Hematopoietic multipotent progenitor cell (in vitro differentiated cells): ENCODE results near the genes DNAJB12 and P4HA1.

DNA sequence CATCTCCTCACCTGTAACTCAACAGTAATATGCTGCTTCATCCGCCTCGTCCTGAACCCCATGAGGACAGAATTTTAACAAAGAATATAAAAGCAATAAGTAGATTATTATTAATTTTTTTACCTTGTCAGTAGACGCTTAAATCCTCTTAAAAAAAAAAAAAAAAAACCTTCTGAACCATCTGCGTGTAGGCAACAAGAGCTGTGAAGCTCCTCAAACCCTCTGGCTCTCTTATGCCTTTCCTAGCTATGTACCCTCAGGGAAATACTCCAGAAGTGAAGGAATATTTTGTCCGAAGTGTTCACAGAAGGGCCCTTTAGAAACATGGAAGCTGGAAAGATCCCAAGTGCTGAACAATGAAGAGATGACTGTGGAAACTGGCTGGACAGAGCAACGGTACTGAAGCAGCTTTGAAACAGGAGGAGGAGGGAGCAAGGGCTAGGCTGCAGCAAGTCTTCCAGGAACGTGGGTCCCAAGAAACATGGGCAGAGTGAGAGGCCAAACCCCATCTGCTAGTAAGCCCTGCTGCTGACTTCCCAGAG lies 2.9 kb upstream of the PSAP start:
- CAGE, long polyA plus RNA: no peak

DNA sequence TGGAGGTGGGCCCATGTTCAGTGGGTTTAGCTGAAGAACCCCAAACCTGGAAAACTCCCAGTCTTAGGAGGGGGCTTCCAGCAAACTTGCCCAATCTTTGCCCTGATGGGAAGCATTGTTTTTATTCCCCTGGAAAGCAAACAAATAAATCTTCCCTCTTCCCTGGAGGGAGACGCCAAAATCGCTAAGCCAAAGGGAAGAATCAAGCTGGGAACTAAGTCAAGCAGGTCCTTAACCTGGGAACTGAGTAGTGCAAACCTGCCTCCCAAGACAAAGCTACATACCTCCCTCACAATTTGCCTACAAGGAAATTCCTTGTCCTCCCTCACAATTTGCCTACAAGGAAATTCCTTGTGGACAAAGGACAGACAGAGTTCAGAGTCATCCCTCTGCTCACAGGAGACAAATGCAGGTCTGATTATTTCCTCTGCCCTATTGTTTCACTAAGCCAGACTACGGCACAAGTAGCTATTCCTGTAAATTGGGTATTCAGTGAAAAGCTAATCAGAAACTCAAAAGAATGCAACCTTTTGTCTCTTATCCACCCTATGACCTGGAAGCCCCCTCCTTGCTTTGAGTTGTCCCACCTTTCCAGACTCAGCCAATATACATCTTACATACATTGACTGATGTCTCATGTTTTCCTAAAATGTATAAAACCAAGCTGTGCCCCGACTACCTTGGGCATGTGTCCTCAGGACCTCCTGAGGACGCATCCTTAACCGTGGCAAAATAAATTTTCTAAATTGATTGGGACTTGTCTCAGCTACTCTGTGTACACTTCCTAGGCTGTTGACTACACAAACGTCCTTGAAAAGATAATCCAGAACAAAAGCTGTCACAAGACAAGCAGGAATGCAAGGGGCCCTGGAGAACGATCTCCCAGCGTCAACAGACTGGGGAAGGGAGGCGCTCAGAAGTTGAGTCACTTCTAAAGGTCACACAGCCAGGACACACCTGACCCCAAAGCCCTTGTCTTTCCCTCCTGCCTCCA lies 50.3 kb downstream of the SPOCK2 start:
- CAGE, long polyA plus RNA: no peak

GRCh38 chr10:72065320-72065641 lies 23.1 kb downstream of the SPOCK2 start:
- CAGE, long polyA plus RNA: no peak

- CAGE, long polyA plus RNA: no peak
Observed at GRCh38 chr10:72089481-72090088, 1.2 kb upstream of the SPOCK2 start.

GRCh38 chr10:72098445-72099009 lies 10.2 kb upstream of the SPOCK2 start:
- CAGE, long polyA plus RNA: no peak

- CAGE, long polyA plus RNA: no peak
Observed at GRCh38 chr10:72134914-72135522, 46.7 kb upstream of the SPOCK2 start.

DNA sequence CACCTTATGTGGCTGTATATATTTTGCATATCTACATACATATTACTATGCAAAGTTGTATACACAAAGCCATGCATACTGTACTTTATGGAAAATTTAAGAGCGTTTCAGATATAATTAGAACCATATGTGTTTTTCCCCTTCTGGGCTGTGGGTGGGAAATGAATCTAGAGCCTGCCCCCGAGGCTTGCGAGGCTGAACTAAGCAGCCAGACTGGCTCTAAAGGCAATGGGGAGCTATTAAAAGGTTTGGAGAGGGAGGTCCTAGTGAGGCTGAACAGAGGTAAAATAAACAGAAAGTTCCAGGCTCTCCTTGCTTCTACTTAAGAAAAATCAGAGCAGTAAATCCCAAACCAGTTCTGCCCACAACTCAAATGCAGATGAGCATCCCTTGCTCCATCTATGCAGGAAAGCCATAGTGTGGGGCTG lies 14.2 kb upstream of the DDIT4 start:
- CAGE, long polyA plus RNA: no peak

DNA sequence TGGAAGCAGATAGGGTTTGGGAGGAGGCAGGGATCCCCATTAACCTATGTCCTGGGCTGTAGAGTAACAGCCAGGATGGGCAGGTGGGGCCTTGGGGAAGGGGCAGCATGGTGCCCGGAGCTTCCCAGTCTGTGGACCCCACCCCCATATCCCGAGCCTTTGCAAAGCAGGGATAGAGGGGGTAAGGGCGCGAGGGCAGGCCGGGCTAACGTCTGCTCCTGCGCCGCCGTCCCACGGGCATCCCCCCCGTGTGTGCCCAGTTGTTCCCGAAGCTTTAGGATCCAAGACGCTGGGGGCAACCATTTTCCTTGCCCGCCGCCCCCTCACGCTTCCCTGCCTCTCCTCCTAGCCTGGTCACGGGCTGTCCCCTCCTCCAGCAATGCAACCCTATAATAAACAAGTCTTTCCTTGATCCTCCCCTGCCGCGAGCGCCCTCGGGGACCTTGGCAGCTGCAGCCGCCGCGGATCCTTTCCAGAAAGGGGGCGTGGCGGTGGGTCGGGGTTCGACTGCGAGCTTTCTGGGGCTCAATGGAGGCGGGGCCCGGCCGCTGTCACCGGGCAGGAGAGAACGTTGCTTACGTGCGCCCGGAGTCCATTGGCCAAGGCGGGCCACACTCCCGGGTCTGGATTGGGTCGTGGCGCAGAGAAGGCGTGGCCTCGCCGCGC lies 369 bp upstream of the DDIT4 start:
- CAGE, long polyA plus RNA: no peak

- CAGE, long polyA plus RNA: no peak
Observed at GRCh38 chr10:72310149-72311060, 36.7 kb downstream of the DDIT4 start.

- CAGE, long polyA plus RNA: no peak
Observed at GRCh38 chr10:72316424-72316815, 38.3 kb downstream of the DNAJB12 start.

DNA sequence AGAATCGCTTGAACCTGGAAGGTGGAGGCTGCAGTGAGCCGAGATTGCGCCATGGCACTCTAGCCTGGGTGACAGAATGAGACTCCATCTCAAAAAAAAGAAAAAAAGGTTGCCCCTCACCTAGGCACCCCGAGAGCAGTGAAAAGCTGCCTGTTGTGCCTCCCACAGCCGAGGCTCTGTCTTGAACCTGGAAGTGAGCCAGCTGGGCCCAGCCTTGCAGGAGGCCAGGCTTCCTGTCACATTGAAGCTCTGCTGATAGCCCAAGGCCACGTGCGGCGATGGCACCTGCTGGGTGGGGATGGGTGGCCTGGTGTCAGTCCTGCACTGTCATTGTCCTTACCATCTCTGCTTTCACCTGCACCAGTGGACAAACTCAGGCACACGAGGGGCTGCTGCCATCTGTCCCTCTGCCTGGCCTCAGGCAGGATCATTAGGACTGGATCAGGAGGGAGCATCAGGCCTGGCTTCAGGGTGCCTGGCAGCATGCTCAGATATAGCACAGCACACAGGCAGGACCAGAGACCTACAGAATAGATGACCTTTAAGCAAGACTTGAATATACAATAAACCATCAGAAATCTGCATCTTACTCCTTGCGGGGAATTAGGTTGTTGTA lies 37.7 kb downstream of the DNAJB12 start:
- CAGE, long polyA plus RNA: no peak

DNA sequence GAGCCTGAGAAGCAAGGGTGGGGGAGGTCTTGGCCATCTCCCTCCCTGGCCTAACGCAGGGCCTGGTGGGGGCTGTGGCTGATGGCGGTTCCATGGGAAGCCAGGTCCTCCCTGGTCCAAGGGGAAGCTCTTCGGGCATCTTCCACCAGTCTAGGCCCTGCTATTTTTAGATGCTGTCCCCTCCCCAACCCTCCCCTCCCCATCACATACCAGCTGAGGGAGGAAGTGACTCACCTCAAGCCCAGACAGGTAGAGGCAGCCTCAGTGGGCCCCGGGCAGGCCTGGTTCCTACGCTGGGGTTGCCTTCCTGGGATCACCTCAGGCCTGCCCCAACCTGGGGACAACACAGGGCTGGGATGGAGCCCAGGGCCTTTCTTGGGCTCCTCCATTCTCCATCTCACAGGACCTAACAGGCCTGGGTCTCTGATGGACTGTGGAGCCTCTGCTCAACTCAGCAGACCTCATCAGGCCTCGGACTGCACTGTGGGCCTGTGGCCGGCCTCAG lies 32.2 kb downstream of the DNAJB12 start:
- CAGE, long polyA plus RNA: no peak

DNA sequence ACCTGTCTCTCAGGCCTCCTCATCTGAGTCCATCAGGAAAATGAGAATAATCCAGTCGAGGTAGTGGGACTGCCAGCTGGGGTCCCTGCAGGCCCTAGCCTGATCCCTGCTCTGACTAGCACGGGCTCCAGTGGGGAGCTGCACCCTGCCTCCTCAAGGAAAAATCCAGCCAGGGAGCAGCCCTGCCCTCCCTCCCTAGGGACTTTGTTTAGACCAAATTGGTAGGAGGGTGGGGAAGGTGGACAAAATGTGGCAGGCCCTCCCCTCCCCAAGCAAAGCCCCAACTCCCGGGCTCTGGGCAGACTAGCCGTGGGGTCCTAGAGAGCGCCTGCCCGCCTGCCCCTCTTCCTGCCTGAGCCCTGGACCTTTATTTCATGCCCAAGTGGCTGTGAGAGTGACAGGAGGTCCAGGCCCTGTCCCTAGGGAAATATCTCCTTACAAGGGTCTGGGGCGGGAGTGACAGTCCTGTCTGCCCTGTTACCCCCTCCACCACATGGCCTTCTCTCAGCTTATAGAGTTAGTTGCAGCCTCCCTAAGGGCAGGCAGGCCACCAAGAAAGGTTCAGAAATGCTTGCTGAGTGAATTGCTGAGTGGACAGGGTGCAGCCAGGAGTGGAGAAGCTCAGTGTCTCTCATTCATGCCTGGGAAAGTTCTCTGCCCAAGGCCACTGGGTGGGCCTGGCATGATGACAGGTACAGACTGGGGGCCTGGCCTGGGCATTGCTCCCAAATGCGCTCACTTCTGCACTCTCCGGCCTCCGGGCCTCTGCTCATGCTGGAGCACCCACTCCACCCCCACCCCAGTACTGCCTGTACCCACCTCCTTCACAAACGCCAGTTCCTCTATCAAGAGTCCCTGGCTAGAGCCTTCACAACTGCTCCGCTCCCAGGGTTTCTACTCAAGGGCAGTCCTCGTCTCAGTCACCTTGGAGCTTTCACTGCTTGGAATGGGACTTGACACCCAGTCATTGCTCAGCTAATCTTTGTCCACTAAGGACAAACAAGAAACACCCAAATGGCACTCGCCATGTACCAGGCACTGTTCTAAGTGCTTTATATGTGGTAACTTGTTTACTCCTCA lies 25.2 kb downstream of the DNAJB12 start:
- CAGE, long polyA plus RNA: no peak

DNA sequence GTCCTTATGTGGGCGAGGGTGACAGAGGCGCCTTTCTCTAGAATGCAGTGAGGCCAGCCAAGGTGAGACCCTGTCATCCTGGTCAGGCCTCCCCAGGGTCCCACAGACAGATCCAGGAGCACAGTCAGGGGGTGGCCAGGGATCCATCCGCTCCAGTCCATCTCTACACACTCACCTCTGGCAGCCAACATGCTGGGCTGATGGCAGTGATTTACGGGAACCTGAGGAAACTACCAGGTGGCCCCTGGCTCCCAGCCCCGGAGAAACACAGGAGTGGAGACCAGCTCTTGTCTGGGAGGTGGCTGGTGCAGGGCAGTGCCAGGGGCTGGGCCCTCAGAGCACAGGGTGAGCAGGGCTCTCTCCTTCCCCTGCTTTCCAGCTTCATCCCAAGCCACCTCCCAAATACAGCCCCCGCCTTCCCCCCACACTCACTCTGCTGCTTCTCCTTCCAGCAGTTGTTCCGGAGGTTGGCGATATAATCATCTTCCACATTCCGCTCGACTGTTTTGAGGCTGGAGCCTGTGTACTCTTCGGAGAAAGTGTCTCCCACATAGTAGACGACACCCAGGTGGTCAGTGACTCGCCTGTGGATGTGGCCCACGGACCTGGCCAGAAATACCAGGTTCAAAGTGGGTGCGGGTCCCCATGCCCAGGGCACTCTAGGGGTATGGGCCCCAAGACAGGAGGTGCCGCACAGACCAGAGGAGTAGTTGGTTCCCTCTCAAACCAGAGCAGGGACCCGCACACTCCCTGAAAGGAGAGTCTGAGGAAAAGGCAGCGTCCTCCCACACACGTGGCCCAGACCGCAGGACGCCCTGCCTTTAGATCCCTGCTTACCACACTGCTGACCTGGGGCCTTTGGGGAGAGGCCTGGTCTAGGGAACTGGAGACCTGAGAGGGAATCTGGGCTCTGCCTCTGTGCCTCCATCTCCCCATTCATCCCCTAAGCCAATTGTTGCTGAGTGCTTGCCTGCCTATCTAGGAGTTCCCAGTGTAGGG lies 18.3 kb downstream of the DNAJB12 start:
- CAGE, long polyA plus RNA: no peak

GRCh38 chr10:72340642-72341332 lies 13.9 kb downstream of the DNAJB12 start:
- CAGE, long polyA plus RNA: no peak

GRCh38 chr10:72354448-72355707 lies at the start of gene DNAJB12:
DNAJB12 (minus strand) TSS chr10:72354919.
- CAGE, long polyA plus RNA: no peak

DNA sequence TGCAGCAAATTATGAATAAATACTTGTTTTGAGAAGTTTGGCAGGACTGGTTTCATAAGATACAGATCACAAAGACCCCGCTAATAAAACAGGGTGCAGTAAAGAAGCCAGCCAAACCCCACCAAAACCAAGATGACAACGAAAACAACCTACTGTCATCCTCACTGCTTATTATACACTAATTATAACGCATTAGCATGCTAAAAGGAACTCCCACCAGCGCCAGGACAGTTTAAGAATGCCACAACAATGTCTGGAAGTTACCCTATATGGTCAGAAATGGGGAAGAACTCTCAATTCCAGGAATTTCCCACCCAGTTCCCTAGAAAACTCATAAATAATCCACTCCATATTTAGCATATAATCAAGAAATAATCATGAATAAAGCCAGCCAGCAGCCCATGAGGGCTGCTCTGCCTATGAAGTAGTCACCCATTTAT lies 20.8 kb downstream of the MICU1 start:
- CAGE, long polyA plus RNA: no peak

DNA sequence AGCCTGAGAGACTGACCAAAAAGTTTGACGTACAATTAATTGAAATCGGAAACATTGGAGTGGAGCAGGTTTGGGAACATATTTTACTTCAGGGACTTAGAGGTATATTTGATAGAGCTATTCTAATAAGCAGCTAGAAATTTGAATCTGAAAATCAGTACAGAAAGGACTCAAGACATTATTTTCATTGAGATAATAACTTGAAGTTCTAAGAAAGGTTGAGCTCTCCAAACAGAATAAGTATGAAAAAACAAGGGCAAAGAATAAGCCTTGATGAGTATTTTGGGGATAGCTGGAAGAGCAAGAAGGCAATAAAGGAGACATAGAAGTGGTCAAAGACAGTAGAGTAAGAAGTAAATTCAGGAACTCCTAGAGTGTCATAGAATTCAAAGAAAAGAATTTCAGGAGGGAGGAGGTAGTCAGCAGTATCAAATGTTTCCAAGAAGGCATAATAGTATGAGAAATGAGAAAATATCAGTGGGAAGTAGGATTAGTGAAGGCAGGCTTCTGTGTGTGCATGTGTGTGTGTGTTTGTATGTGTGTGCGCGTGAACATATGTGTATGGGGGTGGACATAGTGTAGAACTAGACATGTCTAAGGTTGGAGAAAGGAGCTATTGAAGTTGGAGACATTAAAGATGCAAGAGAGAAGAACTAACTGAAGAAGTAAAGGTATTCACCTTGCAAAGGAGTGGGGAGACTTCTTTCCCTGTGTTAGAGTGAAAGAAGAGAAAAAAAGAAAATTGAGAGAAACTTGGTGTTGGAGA lies 83.9 kb upstream of the OIT3 start:
- CAGE, long polyA plus RNA: no peak

DNA sequence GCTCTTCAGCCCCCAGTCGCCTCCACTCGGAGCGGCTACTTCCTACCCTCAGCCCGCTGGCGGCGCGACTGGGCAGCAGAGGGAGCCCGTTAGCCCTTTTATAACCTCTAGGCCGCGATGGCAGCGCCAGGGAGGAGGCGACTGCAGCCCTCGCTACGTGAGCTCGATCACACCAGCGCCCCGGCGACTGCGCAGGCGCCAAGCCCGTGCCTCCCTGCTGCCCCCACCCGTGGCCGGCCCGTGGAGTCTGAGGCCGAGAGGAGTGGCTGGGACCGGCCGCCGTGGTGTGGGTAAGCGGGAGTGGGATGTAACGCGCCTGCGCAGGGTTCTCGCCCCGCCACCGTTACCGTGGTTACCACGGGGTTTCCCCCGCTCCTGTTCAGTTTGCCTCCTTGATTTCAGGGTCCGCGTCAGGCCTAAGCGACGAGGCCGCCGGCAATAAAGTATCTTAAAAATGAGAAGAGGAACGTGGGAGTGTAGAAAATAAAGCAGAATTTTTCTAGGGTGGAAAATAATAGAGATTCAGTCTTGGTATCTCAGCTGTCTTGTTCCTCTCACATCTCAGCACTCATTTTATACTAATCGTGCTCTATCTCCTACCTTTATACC lies at the start of gene P4HA1:
P4HA1 (minus strand) TSS at position 74 of the 609 bp plus-strand sequence.
- CAGE, long polyA plus RNA: start-site peak on the minus strand centred at position 50 of the sequence, 49 bp wide, 453 reads

- CAGE, long polyA plus RNA: no peak
Observed at GRCh38 chr10:73167336-73167829, 425 bp downstream of the ECD start.